Diencephalon (tissue), 2 donors: ENCODE results near the genes SKAP1 and HOXB4.

DNA sequence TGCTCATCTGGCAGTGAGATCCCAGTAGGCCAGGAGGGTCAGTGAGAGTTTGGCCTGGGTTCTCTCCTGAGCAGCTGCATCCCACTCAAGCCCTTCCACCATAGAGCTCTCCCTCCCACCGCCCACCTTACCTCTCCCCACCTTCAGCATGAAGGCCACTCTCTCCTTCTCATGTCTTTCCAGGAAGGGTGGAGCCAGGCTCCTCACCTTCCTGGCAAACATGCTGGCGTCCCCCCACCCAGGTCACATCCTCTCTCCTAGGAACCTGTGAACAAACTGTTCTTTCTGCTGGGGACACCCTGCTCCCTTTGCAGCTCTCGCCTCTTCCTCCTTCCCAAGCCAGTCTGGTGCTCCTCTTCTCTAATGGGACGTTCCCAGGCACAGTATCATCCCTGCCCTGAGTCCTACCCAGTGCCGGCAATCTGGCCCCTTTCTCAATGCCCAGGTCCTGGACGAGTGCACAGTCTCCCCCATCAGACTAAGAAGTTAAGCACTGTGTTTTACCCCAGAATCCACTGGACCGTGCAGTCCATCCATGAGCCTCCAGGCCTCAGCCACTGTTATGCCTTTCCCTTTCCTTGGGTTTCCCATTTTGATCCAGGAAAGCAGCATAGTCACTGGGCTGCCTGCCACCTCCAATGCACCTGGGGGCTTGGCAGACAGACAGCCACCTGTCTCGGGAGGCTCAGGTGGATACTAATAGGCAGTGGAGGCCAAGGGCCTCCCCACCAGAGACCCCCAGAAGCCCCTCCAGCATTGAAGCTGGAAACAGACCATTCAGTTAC lies 12.7 kb upstream of the SP2 start:
- RAMPAGE, long total RNA = no peak

GRCh38 chr17:47885570-47886051 lies 10.4 kb upstream of the SP2 start:
- RAMPAGE, long total RNA = no peak

GRCh38 chr17:47949067-47949802 lies 7.9 kb downstream of the PNPO start:
- RAMPAGE, long total RNA = no peak

GRCh38 chr17:47967532-47968186 lies 3.3 kb upstream of the CDK5RAP3 start:
- RAMPAGE, long total RNA = no peak

DNA sequence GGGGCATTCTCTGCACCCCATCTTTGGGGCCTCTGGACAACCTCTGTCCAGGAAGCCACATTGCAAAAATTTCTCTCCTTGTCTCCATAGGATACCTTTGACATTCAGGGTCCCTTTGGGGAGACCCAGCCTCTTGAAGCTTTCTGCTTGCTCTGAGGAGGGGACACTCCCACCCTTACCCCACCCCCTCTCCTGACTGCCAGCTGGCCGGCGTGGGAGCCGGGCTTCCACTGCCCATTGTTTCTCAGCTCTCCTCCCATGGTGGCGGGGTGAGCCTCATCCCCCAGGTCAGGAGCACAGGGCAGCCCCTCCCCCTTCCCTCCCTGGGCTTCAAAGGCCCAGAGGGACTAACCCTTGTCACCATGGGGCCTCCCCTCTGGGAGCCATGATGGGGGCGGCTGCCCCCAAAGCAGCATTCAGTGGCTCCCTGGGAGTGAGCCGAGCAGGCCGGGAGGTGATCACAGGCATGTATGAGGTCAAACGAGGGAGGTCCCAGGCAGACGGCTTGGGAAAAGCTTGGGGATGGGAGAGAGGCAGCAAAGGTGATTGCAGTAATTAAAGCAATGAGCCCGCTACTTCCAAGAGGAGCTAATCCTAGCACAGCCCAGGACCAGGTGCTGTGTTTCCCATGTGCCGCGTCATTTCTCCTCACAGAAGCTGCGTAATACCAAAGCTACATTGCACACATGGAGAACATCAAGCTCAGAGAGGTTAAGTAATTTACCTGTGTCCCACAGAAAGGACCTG lies 24.3 kb downstream of the CDK5RAP3 start:
- RAMPAGE, long total RNA = no peak

GRCh38 chr17:48036629-48037076 lies 944 bp downstream of the COPZ2 start:
- RAMPAGE, long total RNA = no peak

DNA sequence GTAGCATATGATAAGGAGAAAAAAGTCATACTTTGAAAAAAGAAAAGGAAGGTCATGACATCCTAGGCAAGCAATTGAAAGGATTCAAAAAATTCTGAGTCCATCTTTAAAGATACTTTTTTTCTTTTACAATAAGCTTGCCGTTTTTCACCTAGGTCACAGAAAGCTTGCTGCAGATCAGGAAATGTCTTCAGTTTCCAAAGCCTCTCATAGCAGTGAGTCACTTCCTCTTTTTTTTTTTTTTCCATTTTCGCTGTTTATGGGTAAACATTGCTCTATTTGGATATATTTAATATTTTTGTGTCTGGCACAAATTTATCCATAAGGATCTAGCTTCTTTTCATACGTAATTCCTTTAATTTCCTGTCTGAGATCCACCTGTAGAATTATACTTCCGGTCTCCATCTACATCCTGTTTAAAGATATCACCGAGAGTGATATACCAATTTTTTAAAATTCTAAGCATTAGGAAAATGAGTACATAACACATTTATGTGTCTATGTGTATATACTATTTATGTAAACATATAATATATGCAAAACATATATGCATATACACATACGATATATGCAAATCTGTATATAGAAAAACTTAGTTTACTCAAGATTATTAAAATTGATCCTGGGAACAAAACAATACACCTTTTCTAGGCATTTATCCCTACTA lies 134.5 kb downstream of the SKAP1 start:
- RAMPAGE, long total RNA = no peak

DNA sequence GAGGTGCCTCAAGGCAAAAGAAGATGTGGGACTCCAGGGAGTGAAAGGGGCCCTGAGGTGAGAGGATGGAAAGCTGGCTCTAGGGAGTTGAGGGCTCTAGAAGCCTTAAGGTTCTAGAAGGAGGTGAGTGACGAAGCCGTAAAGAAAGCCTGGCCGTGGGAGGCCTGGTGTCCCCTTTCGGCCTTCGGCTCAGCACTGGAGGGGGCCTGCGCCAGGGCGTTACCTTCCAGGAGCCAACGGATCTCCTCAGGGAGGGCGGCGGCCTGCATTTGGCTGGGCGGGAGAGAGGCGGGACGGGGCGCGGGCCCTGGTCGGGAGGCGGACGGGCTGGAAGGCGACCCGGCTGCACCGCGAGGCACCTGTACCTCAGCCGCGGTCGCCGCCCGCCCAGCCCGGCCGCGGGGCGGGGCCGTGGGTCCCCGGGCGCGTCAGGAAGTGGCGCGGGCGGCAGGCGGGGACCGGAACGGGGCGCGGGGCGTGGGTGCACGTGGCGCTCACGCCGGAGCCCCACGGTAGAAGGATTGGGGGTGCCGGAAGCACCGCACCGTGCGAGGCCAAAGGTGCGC lies at the start of gene SKAP1:
Gene SKAP1 (minus strand): TSS at position 363 of the 566 bp plus-strand sequence.
- RAMPAGE, long total RNA = no peak

- RAMPAGE, long total RNA = no peak
Measured at GRCh38 chr17:48440707-48441203, 10.7 kb upstream of the SKAP1 start.

- RAMPAGE, long total RNA = no peak
Measured at GRCh38 chr17:48542938-48543190, 2.0 kb downstream of the HOXB2 start.

GRCh38 chr17:48543715-48544436 lies 1.0 kb downstream of the HOXB2 start:
- RAMPAGE, long total RNA = no peak

DNA sequence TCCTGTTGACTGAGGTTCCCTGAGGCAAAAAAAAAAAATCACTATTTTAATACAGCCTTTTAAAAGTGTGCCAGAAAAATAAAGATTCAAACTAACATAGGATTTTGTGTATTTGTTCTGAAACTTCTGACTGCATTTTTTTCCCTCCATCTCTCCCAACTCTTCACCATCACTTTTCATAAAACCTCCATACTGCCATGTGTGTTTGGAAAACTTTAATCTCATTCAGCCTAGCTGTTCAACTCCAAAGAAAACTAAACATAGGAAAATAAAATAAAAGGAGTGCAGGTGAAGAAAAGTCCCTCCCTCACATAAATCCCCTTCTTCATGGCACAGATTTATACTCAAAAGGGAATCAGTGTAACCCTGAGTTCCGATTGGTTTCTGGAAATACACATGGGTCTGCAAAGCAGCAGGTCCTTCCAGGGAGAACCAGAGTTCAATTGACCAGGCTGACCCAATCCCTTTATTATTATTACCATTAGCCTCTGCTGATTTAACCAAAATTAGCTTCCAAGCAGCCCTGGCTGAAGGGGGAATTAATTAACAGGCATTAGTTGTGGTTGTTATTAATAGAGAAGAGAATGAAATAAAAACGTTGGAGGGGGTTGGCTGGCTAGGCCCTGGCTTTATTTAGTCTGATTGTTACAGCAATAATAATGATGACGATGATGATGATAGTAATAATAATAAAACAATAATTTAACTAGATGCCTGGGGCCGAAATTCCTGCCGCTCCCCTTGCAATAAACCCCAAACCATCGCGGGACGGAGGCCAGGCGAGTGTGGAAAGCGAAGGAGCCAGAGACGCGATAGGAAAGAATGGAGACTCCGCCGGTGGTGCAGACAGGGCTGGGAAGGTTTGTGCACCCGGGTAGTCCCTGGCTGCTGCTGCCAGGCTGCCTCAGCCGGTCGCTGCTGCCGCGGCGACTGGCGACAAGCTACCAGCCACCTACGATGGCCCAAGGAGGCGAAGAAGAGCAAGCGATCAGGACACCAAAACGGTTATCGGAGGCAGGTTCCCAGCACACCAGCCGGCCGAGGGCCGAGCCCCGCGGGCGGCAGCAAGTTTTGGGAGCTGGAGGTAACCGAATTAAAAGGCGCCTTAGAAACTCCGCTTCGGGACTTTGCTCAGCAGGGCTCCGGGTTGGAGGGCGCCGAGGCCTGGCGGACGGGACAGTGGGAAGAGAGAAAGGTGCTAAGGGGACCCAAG lies 9.2 kb upstream of the HOXB2 start:
- RAMPAGE, long total RNA = no peak

DNA sequence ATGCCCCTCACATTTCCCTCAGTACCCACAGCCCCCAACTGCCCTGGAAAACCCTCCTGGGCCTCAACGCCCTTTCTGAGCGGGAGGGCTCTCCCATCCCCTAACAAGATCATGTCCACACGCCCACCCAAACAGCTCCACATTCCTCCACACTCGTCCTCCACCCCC lies 14.4 kb downstream of the HOXB4 start:
- RAMPAGE, long total RNA = no peak

DNA sequence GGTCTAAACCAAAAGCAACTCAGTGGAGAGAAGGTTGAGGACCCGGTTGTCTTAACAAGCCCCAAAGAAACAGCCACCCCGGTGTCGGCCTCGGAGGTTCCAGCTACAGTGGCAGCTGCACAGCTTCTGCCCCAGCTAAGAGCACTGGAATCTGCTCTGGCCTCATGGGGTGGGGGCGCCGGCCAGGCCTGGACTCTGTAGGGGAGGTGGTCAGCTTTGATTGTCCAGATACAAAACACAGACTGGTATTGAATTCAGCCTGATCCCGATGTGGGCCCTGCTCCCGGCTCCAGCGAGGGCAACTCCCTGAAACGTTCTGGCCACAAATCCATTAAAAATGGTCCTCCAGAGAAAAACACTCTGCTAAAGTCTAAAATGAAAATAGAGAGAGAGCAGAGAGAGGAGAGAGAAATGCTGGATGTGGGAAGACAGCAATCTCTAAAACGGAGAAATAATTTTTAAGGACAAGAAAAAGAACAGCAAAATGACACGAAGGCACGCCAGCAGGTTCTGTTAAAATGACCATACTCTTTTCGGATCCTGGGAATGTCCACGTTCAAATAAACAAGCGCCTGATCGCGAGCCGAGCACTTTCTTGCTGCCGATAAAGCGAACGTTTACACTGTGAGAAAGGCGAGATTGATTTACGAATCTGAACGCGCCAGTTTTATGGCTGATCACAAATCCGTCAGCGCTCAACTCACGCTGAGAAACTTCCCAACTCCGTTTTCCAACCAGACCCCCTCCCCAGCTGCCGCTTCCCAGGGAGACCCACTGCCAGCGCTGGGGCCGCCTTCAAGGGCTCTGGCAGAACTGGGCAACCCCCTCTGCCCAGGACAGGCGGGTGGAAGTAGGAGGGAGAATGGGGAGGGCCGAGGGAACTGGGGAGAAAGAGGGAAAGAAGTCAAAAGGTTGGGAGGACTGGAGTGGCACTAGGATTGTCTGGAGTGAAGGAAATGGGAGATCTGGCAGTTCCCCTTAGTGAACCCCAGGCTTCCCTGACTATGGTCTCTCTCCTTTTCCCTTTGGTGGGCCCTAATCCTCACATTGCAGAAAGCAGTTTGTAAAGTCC lies 7.3 kb downstream of the HOXB4 start:
- RAMPAGE, long total RNA = no peak

DNA sequence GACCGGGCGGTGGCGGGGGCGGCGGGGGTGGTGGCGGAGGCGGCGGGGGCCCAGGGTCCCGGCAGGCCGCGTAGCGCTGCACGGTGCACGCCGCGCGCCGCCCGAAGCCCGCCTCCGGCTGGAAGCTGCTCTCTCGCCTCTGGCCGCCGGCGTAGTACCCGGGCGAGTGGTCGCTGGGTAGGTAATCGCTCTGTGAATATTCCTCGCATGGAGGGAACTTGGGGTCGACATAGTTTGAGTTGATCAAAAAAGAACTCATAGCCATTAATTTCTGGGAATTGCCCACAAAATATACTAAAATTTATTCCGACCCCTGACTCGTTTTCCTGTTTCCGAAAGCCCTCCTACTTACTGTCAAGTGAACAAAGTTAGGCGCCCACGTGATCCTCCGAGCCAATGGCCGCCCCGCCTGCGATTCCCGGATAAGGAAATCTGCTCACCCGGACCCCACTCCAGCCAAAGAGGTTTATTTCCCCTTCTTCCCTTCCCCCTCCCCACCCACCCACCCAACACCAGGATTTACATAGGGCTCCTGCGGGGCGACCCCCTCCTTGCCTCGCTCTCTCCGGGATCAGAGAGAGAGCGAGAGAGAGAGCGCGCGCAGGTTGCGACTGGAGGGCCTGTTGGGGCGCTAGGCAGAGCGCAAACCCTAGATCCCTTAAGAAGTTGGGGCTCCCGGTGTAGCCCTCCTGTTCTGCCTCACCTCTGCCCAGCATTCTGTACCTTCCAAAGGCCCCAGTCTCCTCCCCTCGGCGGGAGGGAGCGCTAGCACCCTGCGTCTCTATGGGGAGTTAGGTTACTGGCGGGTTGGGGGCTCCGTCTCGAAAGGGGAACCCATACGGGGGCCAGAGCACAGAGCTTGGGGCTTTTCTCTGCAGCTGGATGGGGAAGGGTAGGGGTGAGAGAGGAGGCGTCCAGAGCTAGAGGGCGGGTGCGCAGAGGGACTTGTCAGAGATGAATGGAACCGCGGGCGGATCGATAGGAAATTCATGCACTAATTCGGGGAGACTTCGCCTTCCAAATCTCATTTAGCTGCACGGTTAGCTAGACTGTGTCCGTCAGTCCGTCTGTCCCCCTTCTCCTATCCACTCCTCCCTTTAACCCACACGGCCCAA lies at the start of gene HOXB4:
Gene HOXB4 (minus strand): TSS at position 296 of the 1,115 bp plus-strand sequence.
- RAMPAGE, long total RNA = no peak

- RAMPAGE, long total RNA = no peak
Measured at GRCh38 chr17:48594238-48594597, 639 bp upstream of the HOXB5 start.

- RAMPAGE, long total RNA = no peak
Measured at GRCh38 chr17:48595713-48596689, 2.4 kb upstream of the HOXB5 start.

DNA sequence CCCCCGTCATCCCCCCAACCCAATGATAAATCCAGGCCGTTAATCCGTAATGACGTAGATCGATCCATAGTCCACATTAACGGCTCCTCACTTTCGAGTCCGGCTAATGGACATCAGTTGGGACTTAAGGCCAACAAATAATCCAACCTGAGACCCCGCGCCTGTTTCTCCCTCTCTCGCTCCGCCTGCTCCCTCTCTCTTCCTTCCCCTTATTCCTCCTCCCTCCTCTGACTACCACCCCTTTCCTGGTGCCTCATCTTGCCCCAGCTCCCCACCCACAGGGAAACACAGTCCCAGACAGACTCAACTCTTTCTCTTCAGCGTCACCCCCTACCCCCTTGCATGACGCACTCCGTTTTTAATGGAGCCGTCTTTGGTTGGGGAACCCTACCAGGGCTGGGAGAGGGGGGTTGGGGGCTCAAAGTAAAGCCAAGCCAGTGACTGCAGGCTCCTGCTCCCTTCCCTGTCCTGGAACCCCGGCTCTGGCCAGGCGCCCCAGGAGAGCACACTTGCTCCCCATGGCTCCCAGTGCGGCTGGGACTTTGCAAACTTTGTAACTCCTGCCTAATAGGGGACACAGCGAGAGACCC lies 3.5 kb upstream of the HOXB5 start:
- RAMPAGE, long total RNA = no peak

- RAMPAGE, long total RNA = no peak
Measured at GRCh38 chr17:48609299-48610023, 1.4 kb downstream of the HOXB7 start.

DNA sequence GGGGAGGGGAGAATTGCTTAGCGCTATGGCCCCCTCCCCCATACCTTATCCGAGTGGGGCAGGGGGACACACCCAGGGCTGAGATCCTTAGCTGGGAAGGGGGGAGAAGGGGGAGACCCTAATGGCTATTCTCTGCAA lies 924 bp downstream of the HOXB7 start:
- RAMPAGE, long total RNA = no peak